Measurements from ENCODE around the genes GRIN2C and HID1.

- PRO-cap = no peak
- RAMPAGE, long total RNA, 4 experiments = no peak in any of the 4 experiments
Observed at GRCh38 chr17:73795671-73796203, 151.5 kb upstream of the SDK2 start.

GRCh38 chr17:73901697-73902546, 257.7 kb upstream of the SDK2 start:
- PRO-cap = no peak
- RAMPAGE, long total RNA, 4 experiments = no peak in any of the 4 experiments

DNA sequence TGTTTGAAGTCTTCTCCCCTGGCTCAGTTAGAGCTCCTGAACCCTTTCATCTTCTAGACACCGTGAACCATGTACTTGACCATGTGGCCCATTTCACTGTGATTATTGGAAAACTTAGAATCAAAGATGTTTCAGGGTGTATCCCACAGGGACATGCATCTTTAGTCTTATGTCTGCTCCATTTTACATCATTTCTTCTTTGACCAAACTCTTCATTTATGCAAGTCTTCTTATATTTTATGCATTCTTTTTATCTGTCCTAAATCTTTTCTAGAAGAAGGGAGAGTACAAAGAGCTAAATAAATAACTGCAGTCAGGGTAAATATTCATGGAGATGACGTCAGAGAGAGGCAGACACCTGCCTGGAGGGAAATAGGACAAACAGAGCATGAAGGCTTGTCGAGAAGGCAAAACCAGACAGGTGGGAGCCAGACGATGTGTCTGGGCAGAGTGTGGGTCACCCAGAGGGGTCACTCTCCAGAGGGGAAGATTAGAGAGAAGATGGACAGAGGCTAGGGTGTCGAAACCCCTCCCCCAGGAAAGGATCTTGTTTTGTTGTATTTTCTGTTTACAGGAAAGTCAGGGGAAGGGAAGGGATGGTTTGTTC, 78.4 kb upstream of the RPL38 start:
- PRO-cap = no peak
- RAMPAGE, long total RNA, 4 experiments = no peak in any of the 4 experiments

DNA sequence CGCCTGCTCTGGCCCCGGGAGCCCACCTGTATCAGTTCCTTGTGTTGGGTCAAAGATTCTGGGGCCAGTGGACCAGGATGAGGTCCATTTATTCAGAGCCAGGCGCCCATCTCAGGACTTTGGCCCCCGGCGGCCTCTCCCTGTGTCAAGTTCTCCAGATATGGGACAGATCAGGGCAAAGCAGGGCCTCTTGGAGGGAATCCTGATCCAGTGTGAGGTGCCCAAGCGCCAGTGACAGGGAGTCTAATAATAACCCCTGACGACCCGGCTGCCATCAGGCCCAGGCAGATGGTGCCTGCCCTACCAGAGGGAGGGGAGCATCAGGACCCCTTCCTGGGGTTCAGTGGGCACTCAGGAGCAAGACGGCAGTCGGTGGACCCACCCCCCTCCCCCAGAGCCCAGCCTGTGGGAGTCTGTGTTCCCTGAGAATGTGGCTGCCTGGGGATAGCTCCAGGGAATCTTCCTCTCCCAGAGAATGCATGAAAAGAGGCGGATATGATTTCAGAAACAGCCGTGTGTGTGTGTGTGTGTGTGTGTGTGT, 1.4 kb downstream of the TTYH2 start:
- PRO-cap = no peak
- RAMPAGE, long total RNA, 4 experiments = no peak in any of the 4 experiments

GRCh38 chr17:74239150-74239536, 25.8 kb downstream of the TTYH2 start:
- PRO-cap = no peak
- RAMPAGE, long total RNA, 4 experiments = no peak in any of the 4 experiments

- PRO-cap = no peak
- RAMPAGE, long total RNA, 4 experiments = no peak in any of the 4 experiments
Observed at GRCh38 chr17:74245778-74246173, 28.3 kb upstream of the DNAI2 start.

DNA sequence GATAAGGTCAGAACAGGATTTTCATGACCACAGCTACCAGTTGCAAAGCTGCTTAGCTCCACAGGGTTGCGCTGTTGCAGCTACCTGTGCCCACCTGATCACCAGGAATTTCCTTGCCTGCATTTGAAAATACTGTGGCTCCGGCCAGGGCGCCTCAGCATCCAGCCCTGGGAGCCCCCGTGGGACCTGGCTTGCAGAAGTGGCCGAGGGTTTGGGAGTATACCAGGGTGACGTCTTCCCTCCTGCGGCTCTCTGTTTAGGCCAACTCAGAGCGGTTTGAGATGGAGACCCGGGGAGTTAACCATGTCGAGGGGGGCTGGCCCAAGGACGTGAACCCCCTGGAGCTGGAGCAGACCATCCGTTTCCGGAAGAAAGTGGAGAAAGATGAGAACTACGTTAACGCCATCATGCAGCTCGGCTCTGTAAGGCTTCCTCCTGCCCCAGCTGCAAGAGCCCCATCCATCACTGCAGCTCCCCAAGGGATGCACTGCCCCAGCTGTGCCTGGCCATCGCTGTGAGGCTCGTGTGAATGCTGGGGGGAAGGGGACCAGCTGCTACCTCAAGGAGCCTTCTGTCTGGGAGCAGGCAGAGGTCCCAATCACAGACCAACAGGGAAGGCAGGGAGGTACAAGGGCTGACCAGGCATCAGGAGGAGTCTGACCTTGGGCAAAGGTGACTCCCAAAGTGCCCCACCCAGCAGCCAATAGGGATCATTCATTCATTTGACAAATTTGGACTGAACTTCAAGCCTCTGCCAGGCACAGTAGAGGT, 10.9 kb downstream of the DNAI2 start:
- PRO-cap = no peak
- RAMPAGE, long total RNA, 4 experiments = no peak in any of the 4 experiments

GRCh38 chr17:74369227-74369704, 2.0 kb downstream of the GPR142 start:
- PRO-cap = no peak
- RAMPAGE, long total RNA, 4 experiments = no peak in any of the 4 experiments

- PRO-cap = no peak
- RAMPAGE, long total RNA, 4 experiments = no peak in any of the 4 experiments
Observed at GRCh38 chr17:74677470-74677929, 35.2 kb downstream of the CD300LF start.

- PRO-cap = bidirectional peak, plus-strand start at chr17:74764301, minus-strand start at chr17:74764158
- RAMPAGE, long total RNA, 4 experiments = no peak in any of the 4 experiments
Observed at GRCh38 chr17:74763829-74764551, 12.2 kb downstream of the NAT9 start.

- PRO-cap = no peak
- RAMPAGE, long total RNA, 4 experiments = no peak in any of the 4 experiments
Observed at GRCh38 chr17:74766702-74767636, 9.2 kb downstream of the NAT9 start.

- PRO-cap = unidirectional peak, plus-strand start at chr17:74842797
- RAMPAGE, long total RNA, 4 experiments = no peak in any of the 4 experiments
Observed at GRCh38 chr17:74842257-74843399, 17.1 kb downstream of the GRIN2C start.

DNA sequence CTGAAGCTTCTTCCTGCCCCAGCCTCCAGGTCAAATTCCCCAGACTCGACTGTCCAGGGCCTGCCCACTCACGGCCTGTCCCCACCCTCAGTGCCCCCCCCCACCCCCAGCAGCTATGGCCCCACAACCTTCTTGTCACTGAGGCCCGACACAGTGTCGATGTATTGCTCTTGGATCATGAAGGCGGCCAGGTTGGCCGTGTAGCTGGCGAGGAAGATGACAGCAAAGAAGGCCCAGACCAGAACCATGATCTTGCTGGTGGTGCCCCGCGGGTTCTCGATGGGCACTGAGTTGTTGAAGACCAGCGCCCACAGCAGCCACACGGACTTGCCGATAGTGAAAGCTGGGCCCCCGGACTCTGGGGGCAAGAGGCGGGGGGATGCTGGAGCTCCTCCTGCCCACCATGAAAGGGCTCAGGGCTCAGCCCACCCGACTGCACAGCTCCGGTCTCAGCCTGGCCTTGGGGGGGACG, 12.5 kb downstream of the GRIN2C start:
- PRO-cap = no peak
- RAMPAGE, long total RNA, 4 experiments = no peak in any of the 4 experiments

- PRO-cap = no peak
- RAMPAGE, long total RNA, 4 experiments = no peak in any of the 4 experiments
Observed at GRCh38 chr17:74859775-74859984, at the start of gene GRIN2C. GRIN2C (minus strand) TSS chr17:74859885.

- PRO-cap = no peak
- RAMPAGE, long total RNA, 4 experiments = no peak in any of the 4 experiments
Observed at GRCh38 chr17:74862101-74863068, 2.7 kb upstream of the GRIN2C start.

DNA sequence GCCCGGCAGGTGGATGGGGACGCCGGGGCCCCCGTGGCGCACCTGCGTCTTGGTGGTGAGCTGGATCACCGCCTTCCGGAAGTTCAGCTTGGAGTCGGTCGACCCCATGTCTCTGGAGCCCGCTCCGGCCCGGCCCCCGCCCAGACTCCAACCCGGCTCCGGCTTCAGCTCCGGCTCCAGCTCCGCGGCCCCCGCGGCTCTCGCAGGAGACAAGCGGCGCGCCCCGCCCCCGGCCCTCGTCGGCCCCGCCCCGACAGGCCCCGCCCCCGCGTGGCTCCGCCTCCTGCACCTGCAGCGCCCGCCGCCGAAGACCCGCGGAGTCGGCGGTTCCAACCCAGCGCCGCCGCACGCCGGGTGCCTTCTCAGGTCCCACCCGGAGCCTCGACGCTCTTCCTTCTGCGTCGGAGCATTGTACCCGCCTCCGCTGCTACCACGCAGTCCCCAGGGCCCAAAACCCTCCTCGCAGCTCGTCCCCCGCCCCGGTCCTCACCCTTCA, at the start of gene HID1:
Gene HID1 (minus strand): TSS at position 211 of the 496 bp plus-strand sequence.
- PRO-cap = bidirectional peak, plus-strand start at position 317 of the sequence, minus-strand start at position 202 of the sequence
- RAMPAGE, long total RNA, 4 experiments = start-site peak on the minus strand in 4 of 4 experiments, centred at positions 182 to 197 of the sequence, 94 to 217 reads per replicate

DNA sequence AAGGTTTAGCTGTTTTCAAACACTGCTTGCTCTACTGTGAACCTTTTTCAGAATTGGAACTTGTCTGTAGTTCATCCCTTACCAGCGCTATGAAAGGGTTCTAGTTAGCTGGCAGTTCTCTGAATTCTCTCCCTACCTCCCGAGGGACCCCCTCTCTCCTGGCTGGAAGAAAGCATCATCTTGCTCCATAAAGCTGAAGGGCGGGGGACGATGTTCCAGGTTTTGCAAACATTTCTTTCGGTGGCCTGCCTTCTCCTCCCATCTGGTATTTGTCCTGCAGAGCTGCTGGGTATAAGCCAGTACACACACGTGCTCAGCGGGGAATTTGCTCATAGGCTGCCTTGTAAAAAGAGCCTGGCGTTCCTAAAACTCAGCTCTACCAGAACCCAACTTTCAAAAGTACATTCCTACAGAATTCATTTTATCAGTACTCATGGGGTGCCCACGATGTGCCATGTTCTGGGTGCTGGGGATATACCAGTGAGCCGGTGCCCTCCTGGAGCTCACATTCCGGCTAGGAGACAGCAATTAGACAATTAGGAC, 665 bp upstream of the MRPL58 start:
- PRO-cap = unidirectional peak, minus-strand start at position 264 of the sequence
- RAMPAGE, long total RNA, 4 experiments = no peak in any of the 4 experiments

DNA sequence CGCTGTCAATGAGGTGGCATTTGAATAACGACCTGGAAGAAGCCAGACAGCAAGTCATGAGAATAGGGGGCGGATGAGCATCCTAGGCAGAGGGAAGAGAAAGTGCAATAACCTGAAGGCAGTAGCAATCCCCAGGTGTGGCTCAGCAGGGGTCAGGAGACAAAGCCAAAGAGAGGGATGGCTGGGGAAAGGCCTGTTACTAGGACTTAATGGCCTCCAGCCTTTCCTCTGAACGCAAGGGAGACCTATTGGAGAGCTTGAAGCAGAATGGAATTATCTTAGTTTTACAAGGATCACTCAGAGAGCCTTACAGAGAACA, 1.2 kb downstream of the MRPL58 start:
- PRO-cap = no peak
- RAMPAGE, long total RNA, 4 experiments = no peak in any of the 4 experiments

DNA sequence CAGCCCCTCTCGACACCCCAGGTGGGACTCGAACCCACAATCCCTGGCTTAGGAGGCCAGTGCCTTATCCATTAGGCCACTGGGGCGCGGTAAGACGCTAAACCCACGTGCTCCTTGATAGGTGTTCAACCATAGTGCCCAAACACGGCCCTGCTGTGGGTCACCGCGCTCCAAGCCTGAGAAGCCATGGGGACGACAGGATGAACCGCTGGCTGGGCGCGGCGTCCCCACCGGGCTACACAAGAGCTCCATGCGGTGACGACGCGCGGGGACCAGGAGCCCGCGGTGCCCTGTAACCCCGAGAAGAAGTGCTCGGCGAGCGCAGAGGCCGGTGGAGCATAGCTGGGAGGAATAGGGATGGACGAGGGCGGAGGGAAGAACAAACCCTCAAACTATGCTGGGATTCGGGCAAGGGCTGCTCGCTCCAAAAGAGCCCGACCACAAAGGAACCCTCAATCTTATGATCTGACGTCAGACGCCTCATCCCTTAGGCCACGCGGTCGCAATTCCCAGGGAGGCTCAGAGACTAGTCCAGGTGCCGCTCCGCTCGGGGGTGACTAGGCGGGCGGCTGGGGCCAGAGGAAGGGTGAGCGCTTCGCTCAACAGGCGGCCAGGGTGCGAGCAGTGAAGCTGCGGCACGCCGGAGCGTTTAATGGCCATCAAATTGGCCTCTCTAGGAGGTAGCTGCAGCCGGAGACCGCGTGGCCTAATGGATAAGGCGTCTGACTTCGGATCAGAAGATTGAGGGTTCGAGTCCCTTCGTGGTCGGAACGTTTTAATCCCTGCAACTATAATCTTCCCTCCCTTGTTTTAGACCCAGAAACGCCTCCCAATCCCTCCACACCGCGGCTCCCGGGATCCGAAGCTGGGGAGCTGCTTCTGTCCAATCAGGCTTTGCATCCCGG, 12.1 kb downstream of the ATP5PD start:
- PRO-cap = bidirectional peak, plus-strand start outside the sequence, minus-strand start at position 705 of the sequence
- RAMPAGE, long total RNA, 4 experiments = no peak in any of the 4 experiments

GRCh38 chr17:75064773-75065441, 17.9 kb downstream of the KCTD2 start:
- PRO-cap = no peak
- RAMPAGE, long total RNA, 4 experiments = no peak in any of the 4 experiments

All from transverse colon (tissue), 4 donors.